LHCN-M2 (cell line): ENCODE measurements around the genes SDR9C7, GPR182 and ZBTB39.

DNA sequence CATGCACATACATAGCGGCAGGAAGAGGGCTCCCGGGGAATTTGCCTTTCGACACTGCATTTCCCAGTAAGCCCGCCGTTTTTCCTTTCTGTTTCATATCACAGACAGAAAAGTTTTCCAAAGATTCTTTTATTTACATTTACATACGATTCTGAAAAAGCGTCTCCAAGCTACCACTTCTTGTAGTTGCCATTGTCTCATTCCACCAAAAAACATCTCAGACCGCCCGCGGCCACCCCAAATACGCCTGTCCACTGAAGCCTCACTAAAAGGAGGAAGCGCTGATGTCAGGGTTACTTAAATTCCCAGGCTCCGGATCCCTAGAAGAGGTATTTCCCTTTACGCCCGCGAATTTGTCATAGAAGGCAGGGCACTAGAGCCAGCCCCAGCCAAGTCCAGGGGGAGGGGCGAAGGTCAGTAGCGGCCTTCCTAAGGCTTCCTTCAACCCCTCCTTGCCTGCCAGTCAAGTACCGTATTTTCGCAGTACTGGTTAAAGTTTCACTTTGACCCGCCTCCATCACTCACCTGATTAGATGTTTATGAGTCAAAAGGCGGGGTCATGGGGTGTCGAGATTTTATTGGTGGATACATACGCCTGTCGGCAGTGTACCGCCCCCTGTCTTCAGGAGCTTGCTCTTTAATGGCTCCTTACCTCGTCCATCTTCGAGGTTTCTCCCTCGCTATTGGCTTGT, 533 bp upstream of the RAB5B start:
- RAMPAGE, long total RNA = no peak

GRCh38 chr12:55980754-55981168, 6.9 kb downstream of the RAB5B start:
- RAMPAGE, long total RNA = no peak

DNA sequence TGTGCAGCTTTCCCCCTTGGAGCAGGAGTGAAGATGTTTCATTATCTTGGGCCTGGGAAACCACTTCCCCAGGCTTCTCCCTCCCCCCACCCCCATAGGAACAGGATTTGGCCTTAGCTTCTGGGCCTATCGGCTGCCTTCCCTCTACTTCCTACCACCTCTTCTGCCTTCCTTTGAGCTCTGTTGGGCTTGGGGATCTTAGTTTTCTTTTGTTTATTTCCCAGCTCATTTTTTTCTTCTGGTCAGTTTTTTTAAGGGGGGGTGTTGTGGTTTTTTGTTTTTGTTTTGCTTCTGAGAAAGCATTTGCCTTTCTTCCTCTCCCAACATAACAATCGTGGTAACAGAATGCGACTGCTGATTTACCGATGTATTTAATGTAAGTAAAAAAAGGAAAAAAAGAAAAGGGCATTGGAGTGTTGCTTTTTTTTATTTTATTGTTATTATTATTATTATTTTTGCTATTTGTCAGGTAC, 2.7 kb upstream of the SUOX start:
- RAMPAGE, long total RNA = no peak

GRCh38 chr12:56078791-56079689, 925 bp upstream of the ERBB3 start:
- RAMPAGE, long total RNA = no peak

GRCh38 chr12:56082527-56083580, 2.9 kb downstream of the ERBB3 start:
- RAMPAGE, long total RNA = no peak

DNA sequence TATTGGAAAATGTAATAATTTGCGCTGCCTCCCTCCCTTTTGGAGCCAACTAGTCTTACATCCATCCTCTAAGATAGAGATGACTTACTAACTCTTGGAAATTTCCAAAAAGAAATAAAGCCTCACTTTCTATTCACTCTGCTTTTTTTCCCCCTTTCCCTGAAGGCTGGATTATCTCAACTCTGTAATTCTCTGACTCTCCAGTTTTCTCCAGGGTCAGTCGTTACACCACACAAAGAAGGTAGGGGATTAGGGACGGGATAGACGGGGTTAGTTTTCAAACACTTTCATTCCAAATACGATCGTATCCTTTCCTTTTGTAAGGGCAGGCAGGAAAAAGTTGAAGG, 715 bp upstream of the ESYT1 start:
- RAMPAGE, long total RNA = no peak

GRCh38 chr12:56157115-56157607, 998 bp upstream of the MYL6 start:
- RAMPAGE, long total RNA = no peak

DNA sequence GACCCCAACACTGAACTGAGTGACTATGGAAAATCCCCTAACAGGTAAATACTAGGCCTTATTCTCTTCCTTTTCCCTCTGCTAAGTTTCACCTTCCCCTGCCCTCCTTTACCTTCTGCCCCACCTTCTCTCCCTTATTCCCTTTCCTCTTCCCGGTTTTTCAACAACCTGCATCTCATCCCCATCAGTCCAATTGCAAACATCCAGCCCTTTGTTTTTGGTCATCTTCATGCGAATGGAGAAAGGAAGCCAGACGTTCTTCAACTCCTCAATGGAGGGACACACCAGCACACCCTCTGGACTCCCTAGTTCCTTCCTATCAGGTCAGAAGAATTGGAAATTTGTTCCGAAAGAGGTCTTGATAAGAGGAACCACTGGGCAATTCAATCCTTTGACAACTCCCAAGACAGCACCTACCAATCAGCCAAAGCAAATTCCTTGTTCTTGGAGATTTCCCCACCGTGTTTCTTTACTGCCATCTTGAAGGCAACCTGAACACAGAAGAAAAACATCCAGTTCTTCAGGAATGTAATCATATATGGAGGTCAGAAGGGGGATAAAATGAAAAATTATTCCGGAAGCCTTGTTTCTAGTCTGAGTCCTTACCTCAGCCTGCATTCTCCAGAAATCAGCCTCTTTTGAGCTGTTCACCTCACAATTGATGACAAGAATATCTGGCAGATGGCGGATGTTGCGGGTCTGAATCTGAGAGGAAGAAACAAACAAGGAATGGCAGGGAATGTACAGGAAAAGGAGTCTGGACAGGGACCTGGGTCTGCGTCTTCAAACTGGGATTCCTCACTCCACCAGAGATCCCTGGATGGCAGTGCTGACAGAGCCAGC, 7.3 kb upstream of the CNPY2 start:
- RAMPAGE, long total RNA = no peak

DNA sequence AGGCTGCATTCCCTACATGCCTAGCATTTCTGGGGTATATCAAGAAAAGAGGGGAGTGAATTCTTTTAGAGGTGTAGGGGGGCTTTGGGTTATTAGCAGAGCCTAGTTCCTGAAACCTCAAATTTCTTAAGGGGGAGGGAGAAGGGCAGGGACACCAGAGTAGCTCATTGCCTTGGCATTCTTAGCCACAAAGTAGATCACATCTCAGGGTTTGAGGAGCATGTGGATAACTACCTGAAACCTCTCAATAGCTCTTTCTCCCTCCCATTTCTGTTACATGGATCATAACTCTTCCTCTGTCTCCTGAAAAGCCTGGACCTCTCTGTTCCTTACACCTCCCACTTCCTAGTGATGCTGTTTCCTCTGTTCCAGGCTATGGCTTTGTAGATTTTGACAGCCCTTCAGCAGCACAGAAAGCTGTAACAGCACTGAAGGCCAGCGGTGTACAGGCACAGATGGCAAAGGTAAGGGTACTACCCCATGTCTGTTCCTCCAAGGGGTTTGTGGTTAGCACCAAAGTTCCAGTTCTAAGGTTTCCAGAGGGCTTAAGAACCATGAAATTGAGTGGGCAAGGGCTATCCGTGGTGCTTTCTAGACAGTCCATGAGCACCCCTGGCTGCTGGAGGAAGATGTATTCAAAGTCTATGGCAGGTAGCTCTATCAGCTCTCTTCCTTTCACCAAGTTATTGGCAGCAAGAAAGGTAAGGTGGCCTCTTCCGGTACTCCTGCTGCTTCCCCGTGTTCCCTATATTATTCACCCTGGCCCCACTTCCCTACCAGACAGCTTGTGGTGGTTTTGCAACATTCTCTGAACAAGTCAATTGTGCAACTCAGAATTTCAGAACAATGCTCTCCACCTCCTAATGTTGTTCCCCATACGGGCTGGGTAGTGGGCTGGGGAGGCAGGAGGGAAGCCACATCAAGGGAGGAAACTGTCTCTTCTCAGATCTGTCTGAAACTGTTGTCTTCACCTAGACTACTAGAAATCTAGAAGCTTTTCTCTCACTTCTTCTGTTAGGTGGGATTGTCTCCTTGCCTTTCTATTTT, 48.2 kb downstream of the RBMS2 start:
- RAMPAGE, long total RNA = no peak

DNA sequence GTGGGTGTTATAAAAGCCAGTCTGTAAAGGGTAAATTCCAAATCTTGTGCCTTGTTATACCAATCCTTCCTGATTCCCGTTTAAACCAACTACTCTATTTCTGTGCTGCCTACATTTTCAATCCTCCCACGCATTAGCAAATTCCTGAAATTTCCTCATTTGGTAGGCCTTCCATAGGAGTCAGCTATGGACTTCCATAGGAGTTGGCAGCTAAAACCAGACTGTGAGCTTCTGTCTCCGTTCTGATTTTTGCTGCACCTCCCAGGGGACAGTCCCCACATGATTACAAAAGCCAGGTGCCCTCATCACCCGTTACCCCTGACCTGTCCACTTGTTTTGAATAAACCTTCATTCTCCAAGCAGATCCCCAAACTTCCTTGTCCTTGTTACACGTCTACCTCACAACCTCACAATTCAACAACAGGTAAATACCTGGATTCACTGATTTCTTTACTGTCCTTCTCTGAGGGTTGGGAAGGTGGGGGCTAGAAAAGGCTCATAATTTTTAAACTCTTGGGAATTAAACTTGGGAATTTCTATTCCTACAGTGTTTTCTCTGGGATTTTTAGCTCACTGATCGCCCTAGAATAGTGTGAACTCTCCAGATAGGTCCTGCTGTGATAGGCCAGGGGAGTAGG, 35.6 kb downstream of the BAZ2A start:
- RAMPAGE, long total RNA = no peak

- RAMPAGE, long total RNA = no peak
These were observed 3.9 kb upstream of the BAZ2A start for GRCh38 chr12:56633567-56634824.

- RAMPAGE, long total RNA = no peak
These were observed 6.6 kb upstream of the BAZ2A start for GRCh38 chr12:56636278-56637542.

- RAMPAGE, long total RNA = no peak
These were observed 17.5 kb upstream of the ATP5F1B start for GRCh38 chr12:56662775-56664184.

GRCh38 chr12:56715492-56716471, 9.3 kb downstream of the NACA start:
- RAMPAGE, long total RNA = no peak

GRCh38 chr12:56801685-56802480, 38.8 kb downstream of the HSD17B6 start:
- RAMPAGE, long total RNA = no peak

- RAMPAGE, long total RNA = no peak
These were observed at the start of gene SDR9C7 for GRCh38 chr12:56934118-56934648. SDR9C7 (minus strand) TSS chr12:56934408.

- RAMPAGE, long total RNA = no peak
These were observed at the start of gene GPR182 for GRCh38 chr12:56994079-56994797. GPR182 (plus strand) TSS chr12:56994492.

DNA sequence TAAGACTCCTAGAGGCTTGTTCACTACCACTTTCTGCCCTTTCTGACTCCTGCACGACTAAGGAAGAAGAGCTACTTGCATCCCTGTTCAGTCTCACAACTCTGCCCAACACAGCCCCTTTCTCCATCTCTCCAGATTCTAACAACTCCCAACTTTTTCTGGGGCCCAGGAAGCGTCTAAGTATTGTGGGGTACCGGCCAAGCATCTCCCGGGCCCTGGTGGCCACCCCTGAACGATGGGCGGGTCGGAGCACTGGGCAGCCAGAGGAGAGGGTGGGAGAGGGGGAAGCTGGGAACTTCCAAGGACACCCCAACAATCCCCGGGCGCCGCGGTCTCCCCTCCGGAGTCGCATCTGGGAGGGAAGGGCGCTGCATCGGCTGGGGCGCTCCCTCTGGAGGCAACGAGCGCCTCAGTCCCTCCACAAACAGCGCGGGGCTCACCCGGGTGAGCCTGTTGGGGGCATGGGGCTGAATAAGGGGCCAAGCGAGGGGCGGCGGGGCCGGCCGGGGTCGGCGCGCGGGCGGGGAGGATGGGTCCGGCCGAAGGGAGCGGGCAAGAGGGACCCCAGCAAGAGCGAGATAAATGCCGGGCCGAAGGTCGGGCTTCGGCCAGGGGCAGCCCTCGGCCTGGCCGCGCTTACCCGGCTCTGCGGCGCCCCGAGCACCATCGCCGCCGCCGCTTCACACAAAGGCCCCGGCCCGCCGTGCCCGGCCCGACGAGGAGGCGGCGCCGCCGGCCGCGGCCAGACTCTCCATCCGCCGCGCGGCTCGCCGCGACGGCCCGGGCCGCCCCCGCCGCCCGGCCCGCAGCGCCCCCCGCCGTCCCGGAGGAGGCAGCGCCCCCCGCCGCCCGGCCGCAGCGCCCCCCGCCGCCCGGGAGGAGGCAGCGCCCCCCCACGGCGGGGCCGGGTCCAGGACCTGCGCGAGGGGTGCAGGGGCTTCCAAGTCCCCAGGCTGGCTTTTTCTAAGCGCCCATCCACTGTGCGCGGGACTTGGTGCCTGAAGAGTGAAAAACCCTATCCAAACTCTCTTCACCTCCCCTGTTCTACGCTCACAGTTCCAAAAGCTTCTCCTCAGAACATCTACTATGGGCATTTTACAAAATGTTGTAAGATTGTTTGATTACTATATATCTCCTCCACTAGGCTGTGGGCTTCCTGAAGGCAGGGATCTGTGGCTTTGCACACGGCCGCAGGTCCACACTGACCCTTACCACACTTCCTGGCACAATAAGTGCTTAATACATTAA, at the start of gene ZBTB39:
TSS of gene ZBTB39 (minus strand) at position 782 of the 1,248 bp plus-strand sequence.
- RAMPAGE, long total RNA = no peak

GRCh38 chr12:57086538-57087027, 2.3 kb upstream of the NAB2 start:
- RAMPAGE, long total RNA = no peak

GRCh38 chr12:57095331-57095581, 6.3 kb downstream of the NAB2 start:
- RAMPAGE, long total RNA = no peak